ENCODE results near the genes SLC6A9, RNF220 and AKR1A1.

DNA sequence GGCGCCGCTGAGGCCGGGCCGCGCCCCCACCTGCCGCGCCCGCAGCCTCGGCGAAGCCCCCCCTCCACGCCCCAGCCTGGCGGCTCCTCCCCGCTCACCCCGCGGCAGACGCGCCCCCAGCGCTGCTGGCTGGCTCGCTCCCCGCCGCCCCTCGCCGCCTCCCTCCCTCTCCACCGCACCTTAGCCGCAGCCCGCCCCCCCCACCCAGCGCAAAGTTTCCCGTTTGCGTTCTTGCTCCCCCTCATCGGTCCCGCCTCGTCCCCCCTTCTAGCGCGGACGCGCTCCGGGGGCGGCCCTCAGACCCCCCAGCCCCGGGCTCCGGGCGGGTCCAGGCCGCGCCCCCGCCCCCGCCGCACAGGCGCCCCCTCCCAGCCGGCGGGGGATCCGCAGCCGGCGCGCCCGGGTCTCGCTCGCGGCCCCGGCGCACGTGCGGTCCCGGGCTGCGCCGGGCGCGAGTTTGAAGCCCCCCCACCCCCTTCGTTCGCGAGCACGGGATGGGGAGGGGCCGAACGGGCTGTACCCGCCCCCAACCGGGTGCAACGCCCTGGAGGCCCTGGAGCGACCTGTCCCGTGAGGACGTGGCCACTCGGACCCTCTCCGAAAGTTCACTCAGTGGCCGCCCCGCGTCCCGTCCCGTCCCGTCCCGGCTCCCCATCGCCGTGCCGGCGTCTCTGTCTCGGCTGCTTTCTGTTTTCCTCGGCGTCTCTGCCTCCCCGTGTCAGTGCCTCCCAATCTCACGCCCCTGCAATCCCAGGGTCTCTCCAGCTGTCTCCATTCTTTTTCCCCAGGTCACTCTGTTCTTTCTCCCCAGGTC lies 730 bp downstream of the PTPRF start:
- RRBS = 3% methylated on average over 17 of the region's 96 CpGs

DNA sequence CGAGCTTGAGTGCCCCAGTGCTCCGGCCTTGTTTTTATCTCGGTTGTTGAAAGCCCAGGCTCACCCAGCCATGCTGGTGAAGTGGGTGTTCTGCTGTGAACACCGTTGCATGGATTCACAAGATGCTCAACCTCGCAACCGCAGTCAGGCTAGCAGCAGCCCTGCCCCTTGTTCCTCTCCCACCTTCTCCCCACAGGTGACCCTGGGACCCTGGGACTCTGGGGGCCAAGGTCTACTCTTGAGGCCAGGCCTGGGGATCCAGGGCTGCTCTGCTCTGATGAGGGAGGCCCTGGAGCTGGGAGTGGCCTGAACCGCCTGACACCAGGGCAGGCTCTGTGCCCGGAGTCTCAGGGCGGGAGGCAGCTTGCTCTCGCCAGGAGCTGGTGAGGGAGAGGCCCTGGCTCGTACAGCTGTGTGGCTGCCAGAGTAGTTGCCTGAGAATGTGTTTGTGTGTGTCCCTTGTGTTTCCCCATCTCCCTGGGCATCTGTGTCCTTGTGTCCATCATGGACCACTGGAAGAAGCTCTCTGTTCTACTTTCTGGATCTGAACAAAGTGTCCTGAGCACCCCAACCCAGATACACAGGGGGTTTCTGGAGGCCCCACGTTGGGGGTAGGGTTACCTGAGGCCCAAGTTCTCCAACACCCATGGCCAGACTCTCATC lies 11.3 kb downstream of the PTPRF start:
- RRBS = no CpG with 5 or more reads among the region's 12 CpGs

- RRBS = no CpG with 5 or more reads among the region's 11 CpGs
Measured at GRCh38 chr1:43595556-43596172, 54.3 kb upstream of the KDM4A start.

DNA sequence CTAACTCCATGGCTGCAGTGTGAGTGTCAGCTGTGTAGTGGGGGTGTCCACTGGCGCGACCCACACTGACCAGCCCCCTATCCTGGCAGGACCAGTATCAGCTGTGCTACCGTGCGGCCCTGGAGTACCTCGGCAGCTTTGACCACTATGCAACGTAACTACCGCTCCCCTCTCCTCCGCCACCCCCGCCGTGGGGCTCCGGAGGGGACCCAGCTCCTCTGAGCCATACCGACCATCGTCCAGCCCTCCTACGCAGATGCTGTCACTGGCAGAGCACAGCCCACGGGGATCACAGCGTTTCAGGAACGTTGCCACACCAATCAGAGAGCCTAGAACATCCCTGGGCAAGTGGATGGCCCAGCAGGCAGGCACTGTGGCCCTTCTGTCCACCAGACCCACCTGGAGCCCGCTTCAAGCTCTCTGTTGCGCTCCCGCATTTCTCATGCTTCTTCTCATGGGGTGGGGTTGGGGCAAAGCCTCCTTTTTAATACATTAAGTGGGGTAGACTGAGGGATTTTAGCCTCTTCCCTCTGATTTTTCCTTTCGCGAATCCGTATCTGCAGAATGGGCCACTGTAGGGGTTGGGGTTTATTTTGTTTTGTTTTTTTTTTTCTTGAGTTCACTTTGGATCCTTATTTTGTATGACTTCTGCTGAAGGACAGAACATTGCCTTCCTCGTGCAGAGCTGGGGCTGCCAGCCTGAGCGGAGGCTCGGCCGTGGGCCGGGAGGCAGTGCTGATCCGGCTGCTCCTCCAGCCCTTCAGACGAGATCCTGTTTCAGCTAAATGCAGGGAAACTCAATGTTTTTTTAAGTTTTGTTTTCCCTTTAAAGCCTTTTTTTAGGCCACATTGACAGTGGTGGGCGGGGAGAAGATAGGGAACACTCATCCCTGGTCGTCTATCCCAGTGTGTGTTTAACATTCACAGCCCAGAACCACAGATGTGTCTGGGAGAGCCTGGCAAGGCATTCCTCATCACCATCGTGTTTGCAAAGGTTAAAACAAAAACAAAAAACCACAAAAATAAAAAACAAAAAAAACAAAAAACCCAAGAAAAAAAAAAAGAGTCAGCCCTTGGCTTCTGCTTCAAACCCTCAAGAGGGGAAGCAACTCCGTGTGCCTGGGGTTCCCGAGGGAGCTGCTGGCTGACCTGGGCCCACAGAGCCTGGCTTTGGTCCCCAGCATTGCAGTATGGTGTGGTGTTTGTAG lies 27.7 kb upstream of the KDM4A start:
- RRBS = no CpG with 5 or more reads among the region's 35 CpGs

DNA sequence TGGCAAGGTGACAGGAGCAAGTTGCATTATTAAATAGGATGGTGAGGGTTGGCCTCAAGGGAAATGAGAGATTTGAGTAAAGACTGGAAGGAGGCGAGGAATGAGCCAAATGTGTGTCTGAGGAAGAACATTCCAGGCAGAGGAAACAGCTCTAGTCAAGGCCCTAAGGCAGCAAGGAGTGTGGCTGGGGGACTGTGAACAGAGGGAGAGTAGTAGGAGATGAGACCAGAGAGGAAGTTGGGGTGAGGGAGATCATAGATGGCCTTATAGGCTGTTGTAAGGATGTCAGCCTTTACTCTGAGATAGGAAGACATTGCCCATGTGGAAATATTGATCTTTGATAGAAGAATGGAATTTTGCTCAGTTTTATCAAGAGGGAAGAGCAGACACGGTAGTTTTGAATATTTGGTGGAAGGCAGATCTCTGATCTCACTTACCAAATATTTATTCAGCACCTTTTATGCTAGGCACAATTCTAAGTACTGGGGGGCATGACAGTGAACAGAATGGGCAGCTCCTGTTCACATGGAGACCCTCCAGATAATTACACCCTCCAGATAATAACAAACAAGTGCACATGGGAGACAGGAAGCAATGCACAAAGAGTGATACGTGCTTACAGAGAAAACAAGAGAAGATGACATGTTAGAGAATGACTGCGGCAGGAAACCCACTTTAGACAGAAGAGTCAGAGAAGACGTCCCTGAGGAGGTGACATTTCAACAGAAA lies 55.0 kb upstream of the ARTN start:
- RRBS = no CpG with 5 or more reads among the region's 5 CpGs

- RRBS = no CpG with 5 or more reads among the region's 27 CpGs
Measured at GRCh38 chr1:43980555-43981587, 1.9 kb downstream of the B4GALT2 start.

DNA sequence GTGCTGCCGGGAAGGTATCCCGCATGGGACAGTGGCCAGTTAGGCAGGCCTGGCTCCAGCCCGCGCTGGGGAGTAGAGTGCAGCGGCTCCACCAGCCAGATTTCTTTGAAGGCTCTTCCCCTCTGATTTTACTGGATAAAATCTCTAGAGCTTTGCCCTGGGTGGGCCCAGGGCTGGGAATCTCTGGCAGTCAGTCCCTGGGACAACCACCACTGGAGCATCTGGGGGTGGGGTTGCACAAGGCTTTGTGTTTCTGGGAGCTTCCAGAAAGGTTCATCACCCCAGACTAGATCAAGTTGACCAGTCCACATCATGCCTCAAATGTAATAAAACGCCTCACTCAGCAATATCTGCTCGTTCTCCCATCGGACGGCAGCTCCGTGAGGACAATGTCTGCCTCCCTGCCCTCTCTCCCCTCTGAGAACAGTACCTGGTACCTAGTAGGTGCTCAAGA lies 14.5 kb downstream of the CCDC24 start:
- RRBS = no CpG with 5 or more reads among the region's 10 CpGs

GRCh38 chr1:44031020-44031969 lies at the start of gene SLC6A9:
Gene SLC6A9, minus strand, starts transcription at chr1:44031462.
- RRBS = no CpG with 5 or more reads among the region's 57 CpGs

DNA sequence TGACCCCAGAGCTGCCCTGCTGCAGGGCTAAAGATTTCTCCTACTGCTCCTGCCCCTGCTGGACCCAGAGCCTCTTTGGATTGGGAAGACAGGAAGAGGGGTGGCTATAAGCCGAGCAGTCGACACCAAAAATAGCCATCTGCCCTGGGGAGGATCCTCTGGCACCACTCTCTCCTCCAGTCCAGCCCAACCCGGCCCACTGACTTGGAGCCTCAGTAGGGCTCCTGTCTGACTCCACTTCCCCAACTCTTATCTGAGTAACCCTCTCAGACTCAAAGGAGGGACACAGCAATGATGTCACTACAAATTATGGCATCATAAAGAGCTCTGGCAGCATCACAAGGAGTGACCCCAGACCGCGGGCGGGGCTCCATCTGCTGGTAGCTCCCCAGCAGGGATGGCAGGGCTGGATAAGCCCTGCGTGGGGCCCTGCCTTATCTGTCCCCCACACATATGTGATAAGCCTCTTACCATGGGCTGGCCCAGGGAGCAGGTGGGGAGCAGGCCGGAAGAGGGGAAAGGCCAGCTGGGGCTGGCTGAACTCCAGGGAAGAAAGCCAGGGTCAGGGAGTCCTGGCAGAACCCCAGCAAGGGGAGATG lies 4.5 kb upstream of the SLC6A9 start:
- RRBS = no CpG with 5 or more reads among the region's 8 CpGs

GRCh38 chr1:44221224-44222272 lies 8.3 kb downstream of the DMAP1 start:
- RRBS = 88% methylated on average over 5 of the region's 32 CpGs

DNA sequence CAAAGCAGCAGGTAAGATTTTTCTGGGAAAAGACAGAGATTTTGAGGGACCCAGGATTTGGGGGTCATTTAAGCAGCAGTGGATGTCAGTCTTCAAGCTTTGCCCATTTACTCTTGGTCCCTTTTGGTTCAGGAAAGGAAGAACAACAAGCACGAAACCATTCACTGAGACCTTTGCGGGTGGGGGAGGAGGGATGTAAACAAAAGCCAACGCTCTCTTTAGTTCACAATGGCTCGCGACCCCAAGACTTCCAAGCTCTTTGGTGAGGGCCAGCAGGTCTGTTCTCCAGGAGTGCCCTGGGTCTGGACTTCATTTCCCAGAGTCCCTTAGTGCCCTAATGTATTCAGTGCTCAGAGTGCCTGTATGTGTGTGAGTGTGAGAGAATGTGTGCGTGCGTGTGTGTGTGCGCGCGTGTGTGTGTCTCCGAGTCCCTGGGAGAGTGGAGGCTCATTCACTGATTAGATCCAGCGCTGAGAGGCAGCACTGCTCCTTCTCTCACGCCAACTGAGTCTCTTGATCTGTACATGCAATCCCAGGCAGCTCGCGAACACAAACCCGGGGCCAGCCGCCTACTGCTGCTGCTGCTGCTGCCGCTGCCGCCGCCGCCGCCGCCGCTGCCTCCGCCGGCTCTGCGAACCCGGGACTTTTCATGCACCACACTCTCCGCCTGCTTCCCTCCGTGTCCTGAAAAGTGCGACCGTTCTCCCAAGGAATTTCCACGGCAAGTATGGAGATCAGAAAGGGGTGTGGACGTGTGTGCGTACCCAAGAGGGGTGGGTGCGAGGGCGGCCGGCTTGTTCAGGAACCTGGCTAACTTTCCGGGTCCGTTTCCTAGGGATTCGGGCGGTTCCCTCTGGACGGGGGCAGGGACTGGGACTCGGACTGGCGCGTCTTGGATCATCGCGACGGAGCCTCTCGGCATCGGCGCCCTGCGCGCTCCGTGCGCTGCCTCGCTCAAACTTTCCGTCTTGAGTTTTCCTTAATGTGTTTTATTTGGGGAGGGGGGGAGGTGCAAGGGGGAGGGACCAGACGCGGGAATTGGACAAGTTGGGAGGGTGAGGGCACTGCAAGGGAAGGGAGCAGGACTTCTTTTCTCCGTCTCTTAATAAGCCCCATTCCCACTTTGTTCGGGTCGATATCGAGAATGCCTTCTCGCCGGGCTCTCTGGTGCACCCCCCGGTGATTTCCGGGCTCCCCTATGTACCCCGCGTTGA lies at the start of gene RNF220:
Gene RNF220, plus strand, starts transcription at position 450 of the 1,214 bp plus-strand sequence.
- RRBS = 7% methylated on average over 2 of the region's 70 CpGs

- RRBS = no CpG with 5 or more reads among the region's 11 CpGs
Measured at GRCh38 chr1:44648329-44649187, 25.7 kb downstream of the TMEM53 start.

- RRBS = no CpG with 5 or more reads among the region's 12 CpGs
Measured at GRCh38 chr1:44803007-44803433, 2.8 kb downstream of the PLK3 start.

DNA sequence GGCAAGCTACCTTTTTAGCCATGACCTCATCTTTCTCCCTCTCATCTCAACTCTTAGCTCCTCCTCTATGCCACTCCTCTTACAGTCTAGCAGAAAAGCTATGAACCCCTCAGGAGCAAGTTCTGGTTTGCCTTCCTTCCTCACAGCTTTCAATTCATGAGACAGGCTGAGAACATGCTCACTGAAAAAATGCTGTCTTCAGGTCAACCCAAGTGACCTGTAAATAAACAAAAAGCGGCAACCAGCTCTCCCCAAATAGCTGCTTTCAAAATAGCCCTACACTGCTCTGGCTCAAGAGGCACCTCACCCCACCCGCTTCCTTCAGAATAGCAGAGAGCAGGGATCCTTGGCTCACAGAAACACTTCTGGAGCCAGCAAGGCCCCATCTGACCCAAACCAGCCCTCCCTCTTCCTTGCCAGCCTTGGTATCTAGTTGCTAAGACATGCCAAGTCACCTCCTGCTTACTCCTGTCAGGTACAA lies 8.8 kb downstream of the TOE1 start:
- RRBS = no CpG with 5 or more reads among the region's 2 CpGs

GRCh38 chr1:45349206-45349807 lies 9.3 kb downstream of the TOE1 start:
- RRBS = no CpG with 5 or more reads among the region's 2 CpGs

DNA sequence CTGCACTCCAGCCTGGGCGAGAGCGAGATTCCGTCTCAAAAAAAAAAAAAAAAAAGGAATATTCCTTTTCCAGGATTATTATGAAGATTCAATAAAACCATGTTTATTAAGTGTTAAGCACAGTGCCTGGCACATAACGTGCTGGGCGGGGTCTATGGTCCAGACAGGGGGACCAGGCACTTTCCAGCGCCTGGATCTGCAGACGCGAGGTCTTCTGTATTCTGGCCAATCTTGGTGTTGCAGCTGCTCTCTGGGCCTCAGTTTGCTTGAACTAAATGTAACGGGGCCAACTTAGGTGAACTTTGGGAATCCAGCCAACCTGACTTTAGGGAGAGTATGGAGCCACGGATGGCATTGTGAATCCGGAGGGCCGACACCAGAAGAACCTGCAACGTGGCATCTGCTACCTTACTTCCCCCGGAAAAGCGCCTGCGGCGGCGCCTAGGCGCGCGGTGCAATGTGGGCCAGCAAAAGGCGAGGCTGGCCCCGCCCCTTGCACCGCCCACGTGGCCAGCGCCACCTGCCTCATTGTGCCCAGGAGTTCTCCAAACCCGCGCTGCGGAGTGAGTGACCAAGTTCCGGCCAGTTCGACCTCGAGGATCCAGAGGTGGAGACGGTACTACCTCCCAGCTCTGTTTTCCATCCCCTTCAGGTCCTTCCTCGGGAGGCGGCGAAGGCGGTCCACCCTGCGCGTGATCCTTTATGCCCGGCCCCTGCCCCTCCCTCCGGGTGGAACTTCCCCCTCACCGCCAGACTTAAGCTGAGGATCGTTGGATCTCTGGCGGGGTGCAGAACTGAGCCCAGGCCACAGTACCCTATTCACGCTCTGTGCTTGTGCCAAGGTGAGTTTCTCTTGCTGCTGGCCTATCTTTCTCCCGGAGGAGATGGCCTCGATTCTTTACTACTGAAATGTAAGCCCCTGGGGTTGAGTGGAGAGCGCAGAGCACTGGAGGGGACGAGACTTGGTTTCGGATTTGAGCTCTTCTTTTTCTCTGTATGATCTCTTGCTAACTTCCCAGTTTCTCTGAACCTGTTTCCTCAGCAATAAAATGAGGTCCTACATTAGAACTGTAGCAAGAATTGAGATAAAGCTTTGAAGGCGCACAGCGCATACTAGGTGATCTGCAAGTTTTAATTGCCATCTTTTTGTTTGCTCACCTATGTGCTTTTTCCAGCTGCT lies at the start of gene AKR1A1:
Gene AKR1A1, plus strand, starts transcription at position 513 of the 1,180 bp plus-strand sequence.
- RRBS = 4% methylated on average over 4 of the region's 52 CpGs

GRCh38 chr1:45554081-45554678 lies 3.6 kb downstream of the AKR1A1 start:
- RRBS = no CpG with 5 or more reads among the region's 6 CpGs

DNA sequence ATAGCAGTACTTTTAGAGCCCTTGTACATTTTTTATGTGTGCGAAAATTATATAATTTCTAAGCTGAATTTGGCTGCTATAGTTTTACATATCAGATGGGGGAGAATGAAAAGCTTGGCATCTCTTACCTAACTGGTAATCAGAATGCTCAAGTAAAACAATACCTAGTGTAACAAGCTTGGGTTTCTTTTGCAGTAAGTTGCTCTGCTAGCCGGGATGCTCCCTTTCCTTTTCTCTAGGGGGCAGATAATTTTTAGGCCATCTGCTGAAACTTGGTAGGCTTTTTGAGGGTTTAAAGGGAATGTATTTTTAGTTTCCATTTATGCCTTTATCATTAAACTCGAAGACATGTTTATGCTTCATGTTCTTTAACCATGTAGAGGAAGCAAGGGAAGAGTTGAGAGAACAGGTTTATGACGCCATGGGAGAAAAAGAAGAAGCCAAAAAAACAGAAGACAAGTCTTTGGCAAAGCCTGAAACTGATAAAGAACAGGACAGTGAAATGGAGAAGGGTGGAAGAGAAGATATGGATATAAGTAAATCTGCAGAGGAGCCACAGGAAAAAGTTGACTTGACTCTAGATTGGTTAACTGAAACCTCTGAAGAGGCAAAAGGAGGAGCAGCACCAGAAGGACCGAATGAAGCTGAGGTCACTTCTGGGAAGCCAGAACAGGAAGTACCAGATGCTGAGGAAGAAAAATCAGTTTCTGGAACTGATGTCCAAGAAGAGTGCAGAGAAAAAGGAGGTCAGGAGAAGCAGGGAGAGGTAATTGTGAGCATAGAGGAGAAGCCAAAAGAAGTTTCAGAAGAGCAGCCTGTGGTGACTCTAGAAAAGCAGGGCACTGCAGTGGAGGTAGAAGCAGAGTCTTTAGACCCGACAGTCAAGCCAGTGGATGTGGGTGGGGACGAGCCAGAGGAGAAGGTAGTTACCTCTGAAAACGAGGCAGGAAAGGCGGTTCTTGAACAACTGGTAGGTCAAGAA lies 16.6 kb downstream of the CCDC17 start:
- RRBS = no CpG with 5 or more reads among the region's 9 CpGs

DNA sequence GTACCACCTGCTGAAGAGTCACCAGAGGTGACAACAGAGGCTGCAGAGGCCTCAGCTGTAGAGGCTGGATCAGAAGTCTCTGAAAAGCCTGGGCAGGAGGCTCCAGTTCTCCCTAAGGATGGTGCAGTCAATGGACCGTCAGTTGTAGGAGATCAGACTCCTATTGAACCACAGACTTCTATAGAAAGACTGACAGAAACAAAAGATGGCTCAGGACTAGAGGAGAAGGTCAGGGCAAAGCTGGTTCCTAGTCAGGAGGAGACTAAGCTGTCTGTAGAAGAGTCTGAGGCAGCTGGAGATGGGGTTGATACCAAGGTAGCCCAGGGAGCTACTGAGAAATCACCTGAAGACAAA lies 16.0 kb downstream of the CCDC17 start:
- RRBS = no CpG with 5 or more reads among the region's 1 CpG

- RRBS = 96% methylated on average over 15 of the region's 58 CpGs
Measured at GRCh38 chr1:45622925-45623762, 710 bp downstream of the CCDC17 start.